Mesothelial cell of epicardium (in vitro differentiated cells): ENCODE data around the genes SEC24D and SYNPO2.

GRCh38 chr4:113293166-113293655, 243.8 kb downstream of the ANK2 start:
- PRO-cap, result no peak

DNA sequence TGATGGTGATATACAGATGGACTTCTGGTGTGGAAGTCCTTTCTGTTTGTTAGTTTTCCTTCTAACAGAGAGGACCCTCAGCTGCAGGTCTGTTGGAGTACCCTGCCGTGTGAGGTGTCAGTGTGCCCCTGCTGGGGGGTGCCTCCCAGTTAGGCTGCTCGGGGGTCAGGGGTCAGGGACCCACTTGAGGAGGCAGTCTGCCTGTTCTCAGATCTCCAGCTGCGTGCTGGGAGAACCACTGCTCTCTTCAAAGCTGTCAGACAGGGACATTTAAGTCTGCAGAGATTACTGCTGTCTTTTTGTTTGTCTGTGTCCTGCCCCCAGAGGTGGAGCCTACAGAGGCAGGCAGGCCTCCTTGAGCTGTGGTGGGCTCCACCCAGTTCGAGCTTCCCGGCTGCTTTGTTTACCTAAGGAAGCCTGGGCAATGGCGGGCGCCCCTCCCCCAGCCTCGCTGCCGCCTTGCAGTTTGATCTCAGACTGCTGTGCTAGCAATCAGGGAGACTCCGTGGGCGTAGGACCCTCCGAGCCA, 267.2 kb downstream of the CAMK2D start:
- PRO-cap, result no peak

DNA sequence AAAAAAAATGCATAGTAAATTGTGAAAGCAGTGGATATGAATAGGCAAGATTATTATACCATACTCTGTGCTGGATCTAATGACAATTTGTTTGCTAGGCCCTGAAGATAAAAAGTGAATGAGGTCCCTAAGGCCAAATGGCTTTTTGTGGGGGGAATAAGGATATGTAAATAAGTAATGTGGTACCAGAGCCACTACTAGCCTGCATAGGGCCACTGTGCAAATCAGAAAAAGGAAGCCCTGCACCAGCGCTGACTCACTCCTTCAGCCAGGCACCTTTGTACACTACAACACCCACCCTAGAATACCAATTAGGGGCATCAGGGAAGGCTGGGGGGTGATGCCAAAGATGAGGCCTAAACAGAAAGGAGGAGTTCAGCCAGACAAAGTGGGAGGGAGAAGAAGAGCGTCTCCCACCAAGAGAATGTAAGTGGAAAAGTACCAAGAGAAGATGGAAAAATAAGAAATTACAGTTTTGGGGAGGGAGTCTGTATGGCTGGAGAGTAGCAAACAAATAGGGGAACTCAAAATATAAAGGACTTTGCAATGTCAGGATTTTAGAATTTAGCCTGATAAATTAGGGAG, 122.2 kb downstream of the CAMK2D start:
- PRO-cap, result no peak

- PRO-cap, result no peak
These were observed 76.8 kb downstream of the CAMK2D start for GRCh38 chr4:113684689-113685166.

GRCh38 chr4:113759888-113760814, 1.4 kb downstream of the CAMK2D start:
- PRO-cap, result no peak

GRCh38 chr4:113762477-113762721, 861 bp upstream of the CAMK2D start:
- PRO-cap, result bidirectional peak, plus-strand start at chr4:113762787, minus-strand start at chr4:113762616

DNA sequence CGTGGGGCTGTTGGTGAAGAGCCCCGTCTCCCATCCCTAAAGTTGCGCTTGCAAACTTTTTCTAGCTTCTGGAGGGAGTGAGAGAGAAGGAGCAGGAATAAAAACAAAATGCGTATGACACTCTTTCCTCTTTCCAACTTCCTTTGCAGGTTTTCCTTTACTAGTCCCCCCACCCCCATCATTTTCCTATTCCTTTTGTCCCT, 461 bp upstream of the ARSJ start:
- PRO-cap, result no peak

DNA sequence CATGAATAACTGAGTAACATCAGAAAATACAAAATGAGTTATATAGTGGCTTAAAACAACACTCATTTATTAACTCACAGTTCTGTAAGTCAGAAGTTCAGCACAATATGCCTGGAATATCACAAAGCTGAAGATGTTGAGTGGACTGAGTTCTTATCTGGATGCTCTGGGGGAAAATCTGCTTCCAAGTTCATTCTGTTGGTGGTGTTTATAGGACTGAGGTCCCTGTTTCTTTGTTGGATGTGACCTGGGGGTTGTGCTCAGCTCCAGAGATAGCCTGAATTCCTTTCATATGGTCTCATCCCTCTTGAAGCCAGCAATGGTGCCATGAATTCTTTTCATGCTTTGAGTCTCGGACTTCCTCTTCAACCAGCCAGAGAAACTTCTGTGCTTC, 233.9 kb upstream of the UGT8 start:
- PRO-cap, result no peak

GRCh38 chr4:114481436-114482154, 117.0 kb upstream of the UGT8 start:
- PRO-cap, result no peak

DNA sequence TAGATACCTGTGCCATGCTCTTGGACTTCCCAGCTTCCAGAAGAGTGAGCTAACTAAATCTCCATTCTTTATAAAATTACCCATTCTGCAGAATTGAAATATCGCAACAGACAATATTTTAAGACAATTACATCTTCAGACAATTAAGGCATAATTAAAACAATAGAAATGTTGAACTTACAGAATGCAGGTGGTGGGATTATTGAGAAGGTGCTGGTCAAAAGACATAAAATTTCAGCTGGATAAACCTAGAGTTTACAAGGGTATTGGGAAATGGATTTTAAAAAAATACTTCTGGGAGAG, 107.1 kb upstream of the UGT8 start:
- PRO-cap, result no peak

- PRO-cap, result no peak
These were observed 987 bp downstream of the UGT8 start for GRCh38 chr4:114599219-114600369.

DNA sequence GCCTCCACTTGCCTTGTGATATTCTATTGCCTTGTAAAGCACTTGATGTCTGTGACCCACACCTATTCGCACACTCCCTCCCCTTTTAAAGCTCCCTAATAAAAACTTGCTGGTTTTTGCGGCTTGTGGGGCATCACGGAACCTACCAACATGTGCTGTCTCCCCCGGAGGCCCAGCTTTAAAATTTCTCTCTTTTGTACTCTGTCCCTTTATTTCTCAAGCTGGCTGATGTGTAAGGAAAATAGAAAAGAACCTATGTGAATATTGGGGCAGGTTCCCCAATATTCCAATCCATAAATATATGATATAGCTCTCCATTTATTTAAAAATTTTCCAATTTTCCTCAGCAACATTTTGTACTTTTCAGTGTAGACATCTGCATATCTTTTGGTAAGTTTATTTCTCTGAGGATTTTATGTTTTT, 114.3 kb upstream of the NDST3 start:
- PRO-cap, result no peak

DNA sequence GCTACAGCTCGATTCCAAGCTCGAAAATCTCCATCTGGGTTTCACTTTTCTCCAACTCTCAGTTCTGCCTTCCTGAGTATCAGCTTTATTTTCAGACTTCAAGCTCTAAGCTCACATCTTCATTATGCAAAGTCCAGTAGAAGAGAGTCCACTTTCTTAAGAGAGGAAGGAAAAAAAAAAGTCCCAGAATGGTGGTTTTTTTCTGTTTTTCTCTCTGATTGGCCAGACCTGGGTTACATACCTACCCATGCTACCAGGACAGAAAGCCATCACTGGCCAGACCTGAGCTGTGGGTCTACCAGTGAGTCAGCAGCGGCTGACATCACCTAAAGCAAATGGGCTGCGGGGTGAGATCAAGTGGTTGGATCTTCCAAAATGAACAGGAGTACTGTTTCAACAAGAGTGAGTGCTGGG, 1.7 kb upstream of the NDST3 start:
- PRO-cap, result no peak

GRCh38 chr4:118765120-118765750, 70.7 kb downstream of the SEC24D start:
- PRO-cap, result no peak

DNA sequence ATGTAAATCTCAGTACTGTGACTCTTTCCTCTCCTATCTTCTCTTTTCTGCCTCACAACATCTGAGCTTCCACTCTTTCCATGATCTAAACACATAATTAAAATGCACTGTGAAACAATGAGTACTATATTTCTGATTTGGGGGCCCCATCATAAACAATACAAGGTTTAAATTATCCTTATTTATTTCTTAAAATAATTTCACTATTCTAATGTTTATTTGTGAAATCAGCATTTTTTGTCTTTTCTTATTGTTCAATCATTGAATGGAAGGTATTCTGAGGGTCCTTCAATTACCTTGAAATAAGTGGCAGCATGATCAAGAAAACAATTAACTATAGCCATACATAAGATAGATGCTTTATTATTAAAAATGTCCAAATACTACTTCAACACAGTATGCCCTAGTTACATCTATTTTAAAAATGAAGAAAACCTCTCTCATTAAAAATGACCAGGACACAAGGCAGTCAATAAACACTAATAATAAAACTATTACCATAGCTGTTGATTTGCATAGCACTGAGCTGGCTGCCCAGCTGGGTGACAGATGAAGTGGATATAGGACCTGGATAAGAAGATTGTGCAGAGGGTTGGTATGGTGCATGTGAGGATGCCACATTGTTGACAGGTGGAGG, 19.0 kb downstream of the SEC24D start:
- PRO-cap, result no peak

DNA sequence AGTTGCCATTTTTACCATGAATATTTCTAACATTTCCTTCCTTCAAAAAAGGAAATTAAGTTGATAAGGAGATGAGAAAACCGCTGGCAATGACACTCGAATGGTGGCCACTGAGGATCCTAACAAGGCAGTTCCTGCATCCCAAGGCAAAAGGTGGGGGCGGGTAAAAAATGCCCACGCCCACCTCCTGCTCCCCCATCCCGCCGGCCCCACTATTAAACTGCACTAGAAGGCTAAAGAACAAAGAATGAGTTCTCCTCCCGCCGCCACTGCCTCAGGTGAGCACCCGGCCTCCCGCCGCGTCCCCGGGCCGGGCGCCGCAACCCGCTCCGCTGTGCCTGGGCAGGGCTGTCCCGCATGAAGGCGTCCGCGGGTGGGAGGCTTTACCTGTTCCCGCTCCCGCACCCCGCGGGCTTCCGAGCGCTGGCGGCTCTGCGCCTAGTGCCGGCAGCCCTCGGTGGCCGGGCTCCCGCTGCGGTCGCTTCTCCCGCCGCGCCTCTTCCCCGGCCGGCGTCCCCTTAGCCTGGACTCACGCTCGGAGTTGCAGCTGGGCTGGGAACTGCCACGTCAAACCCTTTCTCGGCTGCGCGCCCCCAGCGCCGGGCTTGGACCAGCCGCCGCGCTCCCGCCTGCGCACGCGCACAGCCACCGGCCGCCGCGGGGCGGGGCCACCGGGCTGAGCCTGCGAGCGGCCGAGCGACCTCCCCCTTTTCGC, at the start of gene SEC24D:
SEC24D (minus strand) TSS at position 573 of the 715 bp plus-strand sequence.
- PRO-cap, result unidirectional peak, plus-strand start at position 243 of the sequence; unidirectional peak, minus-strand start at position 543 of the sequence

DNA sequence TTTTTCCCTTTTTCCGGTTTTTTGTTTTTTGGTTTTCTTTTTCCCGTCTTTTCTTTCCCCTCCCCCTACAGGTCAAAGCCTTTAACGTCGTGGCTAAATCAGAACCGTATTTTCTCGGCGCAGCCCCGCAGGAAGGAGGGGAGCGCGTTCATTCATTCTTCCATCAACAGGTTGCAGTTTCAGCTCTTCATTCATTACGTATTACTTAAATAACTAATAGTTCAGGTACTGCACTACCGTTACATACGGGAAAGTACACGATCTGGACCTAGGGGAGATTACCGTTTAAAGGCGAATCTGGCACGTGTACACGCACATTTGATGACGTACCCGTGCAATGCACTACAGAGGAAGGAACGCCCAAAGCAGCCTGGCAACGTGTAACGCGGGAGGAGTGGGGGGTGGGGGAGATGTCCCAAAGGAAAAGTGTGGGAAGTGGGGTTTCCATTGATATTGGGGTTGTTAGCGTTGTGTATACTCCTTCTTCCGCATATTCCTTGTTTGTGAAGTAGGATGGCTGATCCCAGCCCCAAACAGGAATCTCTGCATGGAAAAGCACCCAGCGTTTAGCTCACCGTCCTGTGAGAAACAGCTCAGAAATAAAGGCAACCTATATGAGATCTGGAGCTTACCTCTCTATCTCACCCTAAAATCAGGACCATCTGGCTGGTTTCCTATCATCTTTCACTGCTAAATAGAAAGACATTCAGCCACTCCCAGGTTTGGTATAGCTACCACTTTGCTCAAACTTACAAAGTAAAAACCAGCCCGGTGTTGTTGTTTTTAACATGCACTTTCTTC, 543 bp upstream of the SEC24D start:
- PRO-cap, result unidirectional peak, minus-strand start at position 280 of the sequence

DNA sequence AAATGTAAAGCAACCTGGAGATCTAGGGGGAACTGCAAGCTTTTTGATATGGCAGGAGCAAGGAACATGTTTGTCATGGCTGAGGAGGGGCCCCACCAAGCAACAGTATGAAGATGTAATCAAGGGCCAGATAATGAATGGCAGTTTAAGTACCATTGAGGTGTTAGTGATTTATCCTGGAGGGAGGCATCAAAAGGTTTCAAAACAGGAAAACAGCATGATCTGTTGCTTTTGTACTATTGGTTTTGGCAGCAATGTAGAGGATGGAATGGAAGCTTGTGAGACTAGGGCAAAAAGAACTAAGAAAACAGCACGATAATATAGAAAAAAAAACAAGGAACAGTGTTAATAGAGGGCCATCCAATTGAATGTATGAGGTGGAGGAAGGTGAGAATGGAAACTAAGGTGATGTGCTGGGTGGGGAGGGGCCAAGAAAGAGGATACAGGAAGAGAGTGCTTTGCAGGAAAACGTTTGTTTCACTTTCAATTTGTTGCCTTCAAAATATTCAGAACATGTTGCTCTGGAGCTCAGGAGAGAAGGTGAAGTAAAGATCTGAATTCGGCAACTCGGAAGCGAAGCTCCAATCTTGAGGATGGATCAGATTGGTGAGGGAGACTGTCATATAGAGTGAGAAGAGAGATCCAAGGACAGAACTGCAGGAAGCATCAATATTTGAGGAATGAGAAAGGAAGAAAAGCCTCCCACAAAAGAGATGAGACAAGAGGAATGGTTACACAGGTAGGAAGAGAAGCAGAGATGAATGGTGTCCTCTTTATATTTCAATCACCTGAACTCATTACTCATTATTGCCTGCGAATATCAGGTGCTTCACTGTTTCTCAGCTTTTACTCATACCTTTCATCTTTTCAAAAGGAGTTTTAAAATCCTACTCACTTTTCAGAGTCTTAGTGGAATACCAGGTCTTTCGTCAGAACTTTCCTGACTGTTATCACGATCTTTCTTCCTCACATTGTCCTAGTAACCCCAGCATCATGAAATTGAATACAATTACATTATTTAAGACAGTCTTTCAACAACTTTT, 14.6 kb upstream of the SEC24D start:
- PRO-cap, result no peak

DNA sequence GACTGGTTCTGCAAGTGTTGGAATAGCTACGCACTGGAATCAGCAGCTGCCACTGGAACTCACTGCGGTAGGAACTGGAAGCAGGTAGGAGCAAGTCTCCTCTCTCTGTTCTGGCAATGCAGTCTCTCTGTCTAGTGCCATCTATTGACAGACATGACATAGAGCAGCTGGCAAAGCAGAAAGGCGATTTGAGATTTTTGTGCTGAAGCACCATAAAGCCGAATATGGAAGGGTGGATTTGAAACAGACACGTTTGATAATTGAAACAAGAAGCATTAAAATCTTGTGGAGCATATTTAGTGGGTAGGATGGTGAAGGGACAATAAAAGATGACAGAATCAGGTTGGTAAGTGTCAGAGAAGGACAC, 23.5 kb upstream of the SYNPO2 start:
- PRO-cap, result no peak

DNA sequence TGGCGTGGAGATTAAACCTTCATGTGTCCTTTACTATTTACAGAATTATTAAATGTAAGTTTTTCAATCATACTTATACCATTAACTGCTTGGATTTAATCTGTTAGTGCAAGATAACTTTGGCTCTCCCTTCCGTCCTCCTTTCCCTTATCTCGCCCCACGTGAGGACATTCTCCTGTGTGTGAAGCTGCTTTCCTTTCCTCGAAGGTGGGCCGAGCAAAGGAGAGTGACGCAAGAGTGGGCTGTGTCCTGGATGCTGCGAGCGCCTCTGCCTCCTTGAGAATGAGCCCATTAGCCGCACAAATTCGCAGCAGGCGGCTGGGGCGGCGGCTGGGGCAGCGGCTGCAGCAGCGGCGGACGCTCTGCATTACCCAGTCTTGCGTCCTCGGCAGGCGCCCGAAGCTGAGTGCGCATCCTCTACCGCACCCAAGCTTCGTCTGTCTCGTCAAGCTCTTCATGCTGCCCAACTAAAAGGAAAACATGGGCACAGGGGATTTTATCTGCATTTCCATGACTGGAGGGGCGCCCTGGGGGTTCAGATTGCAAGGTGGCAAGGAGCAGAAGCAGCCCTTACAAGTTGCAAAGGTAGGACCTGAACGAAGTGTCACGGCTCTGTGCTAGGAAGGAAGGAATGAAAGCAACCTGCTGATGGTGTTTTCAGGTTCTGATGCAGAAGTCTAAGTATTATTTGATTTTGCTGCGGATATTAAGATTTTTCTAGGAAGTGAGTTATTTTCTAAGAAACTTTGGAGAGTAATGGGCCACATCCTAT, at the start of gene SYNPO2:
SYNPO2 (plus strand) TSS at position 298 of the 772 bp plus-strand sequence.
- PRO-cap, result bidirectional peak, plus-strand start at position 300 of the sequence, minus-strand start at position 179 of the sequence